MCF 10A (cell line): ENCODE results near the gene MYBPH.

- PRO-cap = bidirectional peak, plus-strand start at chr1:202888451, minus-strand start at chr1:202888360; bidirectional peak, plus-strand start at chr1:202888893, minus-strand start at chr1:202888768
- RRBS = under 1% methylated on average over 25 of the region's 57 CpGs
These were observed 532 bp downstream of the RABIF start for GRCh38 chr1:202888267-202888966.

DNA sequence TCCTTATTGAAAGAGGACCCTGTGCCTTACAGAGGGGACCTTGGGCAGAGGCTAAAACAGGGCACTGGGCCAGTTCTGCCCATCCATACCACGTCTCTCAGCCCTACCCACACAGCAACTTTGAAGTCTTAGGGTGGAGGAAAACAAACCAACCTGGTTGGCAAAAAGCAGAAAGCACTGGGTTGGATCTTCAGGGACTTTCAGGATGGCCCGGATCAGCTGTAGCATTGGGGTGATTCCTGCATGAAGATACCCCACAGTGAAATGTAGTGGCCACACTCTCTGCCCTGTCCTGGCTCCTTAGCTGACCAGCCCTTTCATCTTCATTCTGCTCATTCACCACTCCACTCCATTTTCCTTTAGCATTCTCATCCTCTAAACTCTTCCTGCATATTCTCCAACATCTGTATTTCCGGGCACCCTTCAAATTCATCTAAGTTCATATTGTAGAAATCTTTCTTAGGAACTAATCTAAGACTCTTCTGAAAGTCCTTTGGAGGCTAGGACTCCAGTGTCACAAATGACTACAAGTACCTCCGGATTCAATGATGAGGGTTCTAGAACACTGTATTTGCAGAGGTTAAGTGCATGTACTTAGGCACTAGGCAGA, 3.5 kb downstream of the CYB5R1 start:
- PRO-cap = no peak
- RRBS = no CpG with 5 or more reads among the region's 4 CpGs

- PRO-cap = no peak
- RRBS = no CpG with 5 or more reads among the region's 6 CpGs
These were observed 2.8 kb downstream of the MYOG start for GRCh38 chr1:203082908-203083441.

DNA sequence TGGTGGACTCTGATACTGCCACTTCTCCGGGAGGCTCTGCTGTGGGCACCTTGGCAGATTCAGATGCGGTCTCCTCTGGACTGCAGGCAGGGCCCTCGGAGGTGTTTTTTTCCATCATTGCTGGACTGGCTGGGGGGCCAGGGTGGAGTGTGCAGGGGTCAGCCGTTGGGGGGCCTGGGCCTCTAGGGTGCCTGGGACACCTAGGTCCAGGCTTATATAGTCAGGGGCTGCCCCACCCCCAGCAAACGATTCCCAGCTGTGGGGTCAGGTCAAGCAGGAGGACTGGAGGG, at the start of gene MYBPH:
MYBPH (minus strand) TSS at position 189 of the 290 bp plus-strand sequence.
- PRO-cap = no peak
- RRBS = no CpG with 5 or more reads among the region's 5 CpGs

- PRO-cap = no peak
- RRBS = no CpG with 5 or more reads among the region's 2 CpGs
These were observed 36.3 kb upstream of the BTG2 start for GRCh38 chr1:203269008-203269454.

- PRO-cap = no peak
- RRBS = no CpG with 5 or more reads among the region's 11 CpGs
These were observed 22.4 kb upstream of the BTG2 start for GRCh38 chr1:203282734-203283503.

DNA sequence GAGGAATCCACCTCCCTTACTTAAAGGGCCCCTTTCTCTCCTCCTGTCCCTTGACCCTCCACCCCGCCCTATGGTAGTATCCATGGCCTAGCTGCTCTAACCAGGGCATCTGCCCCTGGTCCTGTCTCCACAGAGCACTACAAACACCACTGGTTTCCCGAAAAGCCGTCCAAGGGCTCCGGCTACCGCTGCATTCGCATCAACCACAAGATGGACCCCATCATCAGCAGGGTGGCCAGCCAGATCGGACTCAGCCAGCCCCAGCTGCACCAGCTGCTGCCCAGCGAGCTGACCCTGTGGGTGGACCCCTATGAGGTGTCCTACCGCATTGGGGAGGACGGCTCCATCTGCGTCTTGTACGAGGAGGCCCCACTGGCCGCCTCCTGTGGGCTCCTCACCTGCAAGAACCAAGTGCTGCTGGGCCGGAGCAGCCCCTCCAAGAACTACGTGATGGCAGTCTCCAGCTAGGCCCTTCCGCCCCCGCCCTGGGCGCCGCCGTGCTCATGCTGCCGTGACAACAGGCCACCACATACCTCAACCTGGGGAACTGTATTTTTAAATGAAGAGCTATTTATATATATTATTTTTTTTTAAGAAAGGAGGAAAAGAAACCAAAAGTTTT, 1.8 kb downstream of the BTG2 start:
- PRO-cap = no peak
- RRBS = no CpG with 5 or more reads among the region's 21 CpGs

GRCh38 chr1:203322670-203323315, 17.5 kb downstream of the BTG2 start:
- PRO-cap = no peak

- PRO-cap = no peak
- RRBS = under 1% methylated on average over 9 of the region's 13 CpGs
These were observed 21.6 kb downstream of the BTG2 start for GRCh38 chr1:203326928-203327258.

DNA sequence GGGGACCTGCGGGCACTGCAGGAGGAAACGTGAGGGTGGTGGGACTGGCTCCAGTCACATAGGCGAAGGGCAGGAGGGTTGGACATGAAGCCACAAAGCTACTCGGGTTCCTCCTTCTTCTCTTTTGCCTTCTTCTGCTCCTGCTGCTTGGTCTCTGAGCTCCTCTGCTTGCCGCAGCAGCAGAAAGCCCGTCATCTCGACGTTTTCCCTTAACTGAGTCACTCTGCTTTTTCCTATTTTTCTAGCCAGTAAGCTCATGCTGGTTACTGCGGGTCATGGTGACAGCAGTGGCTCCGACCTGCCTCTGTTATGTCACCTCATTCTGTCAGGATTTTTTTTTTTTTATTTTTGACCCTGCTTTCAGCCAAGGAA, 2.5 kb upstream of the FMOD start:
- PRO-cap = no peak
- RRBS = no CpG with 5 or more reads among the region's 10 CpGs

- PRO-cap = no peak
- RRBS = no CpG with 5 or more reads among the region's 6 CpGs
These were observed 54.9 kb upstream of the FMOD start for GRCh38 chr1:203405656-203406437.

- PRO-cap = no peak
- RRBS = no CpG with 5 or more reads among the region's 12 CpGs
These were observed 10.5 kb upstream of the PRELP start for GRCh38 chr1:203464884-203465674.

DNA sequence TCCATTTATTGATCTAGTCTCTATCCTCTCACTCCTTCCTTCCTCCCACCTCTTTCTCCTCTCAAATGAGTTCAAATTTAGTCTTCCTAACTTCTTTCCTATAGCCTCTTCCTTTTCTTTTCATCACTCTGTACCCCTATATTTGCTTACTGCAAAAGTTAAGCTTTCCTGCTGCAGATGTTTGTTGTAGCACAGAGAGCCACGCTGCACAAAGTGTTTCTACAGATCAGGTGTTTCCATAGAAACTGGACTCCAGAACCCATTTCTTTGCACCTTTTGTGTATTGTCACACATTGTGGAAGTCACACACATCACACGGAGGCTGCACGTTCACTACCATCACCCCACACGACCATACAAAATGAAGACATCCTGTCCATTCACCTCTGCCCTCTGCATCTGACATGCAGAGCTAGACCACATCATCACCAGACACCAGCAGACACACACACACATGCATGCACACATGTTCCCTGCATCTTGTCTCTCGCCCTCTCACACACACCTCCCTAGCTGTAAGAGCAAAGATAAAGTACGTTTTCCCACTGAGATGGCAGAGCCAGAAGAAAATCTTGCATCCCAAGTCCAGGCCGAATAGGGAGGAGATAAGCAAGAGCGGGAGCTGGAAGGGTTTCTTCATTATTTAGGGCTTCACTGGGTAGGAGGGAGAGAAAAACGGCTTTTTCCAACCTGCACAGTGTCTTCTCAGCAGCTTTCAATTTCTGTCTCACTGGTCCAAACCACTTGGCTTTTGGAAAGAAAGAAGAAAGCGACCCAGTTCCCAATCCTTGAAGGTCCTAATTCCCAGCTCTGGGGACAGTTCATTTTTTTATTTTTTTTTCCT, 625 bp downstream of the PRELP start:
- PRO-cap = no peak
- RRBS = no CpG with 5 or more reads among the region's 10 CpGs

GRCh38 chr1:203483213-203483936, 7.8 kb downstream of the PRELP start:
- PRO-cap = no peak
- RRBS = 84% methylated on average over 5 of the region's 24 CpGs

DNA sequence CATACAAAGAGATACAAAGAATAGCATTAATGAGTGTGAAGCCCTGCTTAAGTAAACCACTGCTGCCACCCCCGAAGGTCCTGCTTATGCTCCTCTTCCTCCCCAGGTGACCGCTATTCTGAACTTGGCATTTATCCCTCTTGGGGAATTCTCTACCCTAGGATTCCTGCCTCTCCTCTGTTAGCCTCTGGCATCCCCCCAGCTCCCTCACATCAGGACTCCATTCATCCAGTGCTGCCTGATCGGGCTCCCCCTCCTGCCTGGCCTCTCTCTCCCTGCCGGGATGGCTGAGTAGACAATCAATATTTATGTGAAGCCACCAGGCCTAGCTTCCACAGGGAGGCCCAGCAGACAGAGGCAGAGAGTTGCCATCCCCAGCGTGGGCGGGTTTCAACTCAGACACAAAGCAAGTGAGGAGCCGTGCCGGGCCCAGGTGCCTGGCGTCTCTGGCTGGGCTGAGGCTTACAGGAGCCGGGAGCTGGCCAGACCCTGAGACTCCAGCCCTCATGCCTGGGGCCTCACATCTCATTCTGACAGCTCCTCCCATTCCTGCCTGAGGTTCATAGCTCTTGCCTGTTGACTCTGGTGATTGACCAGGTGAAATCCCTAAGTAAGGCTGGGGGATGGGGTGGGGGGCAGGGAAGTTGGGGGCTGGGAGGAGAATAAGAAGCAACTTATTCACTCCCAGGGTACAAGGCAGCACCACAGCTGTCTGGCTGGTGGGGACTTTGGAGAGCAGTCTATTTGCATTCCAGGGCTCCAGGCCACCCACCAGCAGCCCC, 34.5 kb upstream of the ATP2B4 start:
- PRO-cap = no peak
- RRBS = 77% methylated on average over 3 of the region's 10 CpGs

DNA sequence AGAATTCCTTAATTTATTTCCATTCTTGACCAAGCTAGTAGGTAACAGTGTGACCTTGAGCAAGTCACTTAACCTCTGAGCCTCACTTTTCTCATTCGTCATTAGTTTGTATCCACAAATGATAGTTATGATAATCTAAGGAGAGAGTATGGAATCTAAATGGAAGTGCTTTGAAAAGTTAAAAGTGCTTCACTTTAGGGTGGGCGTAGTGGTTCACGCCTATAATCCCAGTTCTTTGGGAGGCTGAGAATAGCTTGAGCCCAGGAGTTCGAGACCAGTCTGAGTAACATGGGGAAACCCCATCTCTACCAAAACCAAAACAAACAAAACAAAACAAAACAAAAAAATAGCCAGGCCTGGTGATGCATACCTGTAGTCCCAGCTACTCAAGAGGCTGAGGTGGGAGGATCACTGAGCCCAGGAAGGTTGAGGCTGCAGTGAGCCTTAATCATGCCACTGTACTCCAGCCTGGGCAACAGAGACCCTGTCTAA, 22.7 kb downstream of the ATP2B4 start:
- PRO-cap = no peak
- RRBS = no CpG with 5 or more reads among the region's 4 CpGs

- PRO-cap = no peak
- RRBS = no CpG with 5 or more reads among the region's 11 CpGs
These were observed 21.3 kb upstream of the LAX1 start for GRCh38 chr1:203743231-203744529.

- PRO-cap = no peak
- RRBS = no CpG with 5 or more reads among the region's 21 CpGs
These were observed 35.6 kb downstream of the SOX13 start for GRCh38 chr1:204108237-204109268.

- PRO-cap = no peak
- RRBS = no CpG with 5 or more reads among the region's 9 CpGs
These were observed 8.4 kb upstream of the GOLT1A start for GRCh38 chr1:204221827-204222877.

DNA sequence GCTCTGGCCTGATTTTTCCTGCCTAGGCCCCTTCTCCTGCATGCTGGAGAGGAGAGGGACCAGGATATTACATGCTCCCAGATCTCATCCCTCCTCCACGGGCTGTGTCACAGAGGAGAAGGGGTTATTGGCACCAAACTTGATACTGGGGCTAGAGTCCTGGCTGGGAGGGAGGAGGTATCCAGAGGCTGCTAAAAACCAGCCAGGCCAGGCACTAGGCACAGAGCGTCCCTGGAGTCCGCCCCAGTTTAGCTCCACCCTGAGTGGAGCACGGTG, 42.6 kb upstream of the GOLT1A start:
- PRO-cap = no peak
- RRBS = no CpG with 5 or more reads among the region's 4 CpGs